ReNcell CX (cell line): ENCODE data around the genes KIF7 and TTLL13.

DNA sequence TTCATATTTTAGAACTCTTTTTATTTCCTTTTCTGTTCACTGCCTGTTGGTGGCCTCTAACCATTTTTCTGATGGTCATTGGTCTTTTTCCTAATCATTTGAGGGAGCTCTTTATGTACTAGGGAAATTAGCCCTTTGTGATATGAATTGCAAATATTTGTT, 45.2 kb downstream of the ABHD2 start:
- PRO-cap = no peak

- PRO-cap = bidirectional peak, plus-strand start at chr15:89335071, minus-strand start at chr15:89334818
These were observed 659 bp upstream of the POLG start for GRCh38 chr15:89334946-89336019.

DNA sequence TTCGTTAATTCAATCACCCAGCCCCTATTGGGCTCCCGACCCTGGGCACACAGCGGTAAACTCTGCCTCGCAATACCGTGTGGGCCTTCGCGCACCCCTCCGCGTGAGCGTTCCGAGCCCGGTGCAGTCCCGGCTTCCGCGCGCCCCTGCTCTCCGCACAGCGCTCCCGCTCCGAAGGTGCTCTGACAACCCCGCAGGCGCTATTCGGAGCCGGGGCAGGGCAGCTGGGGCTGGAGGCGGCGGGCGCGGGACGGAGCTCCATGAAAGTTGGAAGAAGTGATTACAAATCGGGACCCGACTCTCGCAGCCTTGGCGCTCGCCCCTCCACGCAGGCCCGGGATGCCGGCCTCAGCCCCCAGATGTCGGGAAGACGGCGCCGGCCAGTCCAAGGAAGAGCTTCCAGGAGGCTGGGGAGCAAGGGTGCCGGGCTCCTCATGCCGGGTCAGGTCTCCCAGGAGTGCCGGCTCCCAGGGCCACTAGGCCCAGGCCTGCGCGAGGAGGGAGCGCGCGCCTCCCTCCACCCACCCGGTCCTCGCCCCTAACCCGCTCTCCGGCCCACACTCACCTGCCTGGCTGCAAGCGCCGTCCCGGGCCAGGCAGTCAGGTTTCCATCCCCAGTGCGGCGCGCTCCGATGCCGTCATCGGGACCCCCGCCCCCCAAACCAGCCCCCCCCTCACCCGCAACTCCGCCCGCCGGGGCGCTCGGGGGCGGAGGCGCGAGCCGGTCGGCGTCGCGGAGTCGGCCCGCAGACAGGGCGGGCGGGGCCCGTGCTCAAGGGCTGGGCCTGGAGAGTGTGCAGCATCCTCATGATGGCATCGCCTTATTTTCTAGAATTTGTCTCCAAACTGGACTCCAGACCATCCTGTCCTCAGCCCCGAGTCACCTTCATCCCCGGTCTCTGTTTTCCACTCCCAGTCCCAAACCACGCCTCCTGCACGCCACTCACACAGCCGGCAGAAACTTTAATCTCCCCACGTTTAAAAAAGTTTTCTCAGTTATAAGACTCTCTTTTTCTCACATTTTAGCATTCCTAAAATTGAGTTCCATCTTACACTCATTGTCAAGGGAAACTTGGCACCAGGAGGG, at the start of gene KIF7:
KIF7 (minus strand) TSS at position 634 of the 1,087 bp plus-strand sequence.
- PRO-cap = bidirectional peak, plus-strand start at position 209 of the sequence, minus-strand start at position 173 of the sequence; bidirectional peak, plus-strand start at position 755 of the sequence, minus-strand start at position 628 of the sequence

DNA sequence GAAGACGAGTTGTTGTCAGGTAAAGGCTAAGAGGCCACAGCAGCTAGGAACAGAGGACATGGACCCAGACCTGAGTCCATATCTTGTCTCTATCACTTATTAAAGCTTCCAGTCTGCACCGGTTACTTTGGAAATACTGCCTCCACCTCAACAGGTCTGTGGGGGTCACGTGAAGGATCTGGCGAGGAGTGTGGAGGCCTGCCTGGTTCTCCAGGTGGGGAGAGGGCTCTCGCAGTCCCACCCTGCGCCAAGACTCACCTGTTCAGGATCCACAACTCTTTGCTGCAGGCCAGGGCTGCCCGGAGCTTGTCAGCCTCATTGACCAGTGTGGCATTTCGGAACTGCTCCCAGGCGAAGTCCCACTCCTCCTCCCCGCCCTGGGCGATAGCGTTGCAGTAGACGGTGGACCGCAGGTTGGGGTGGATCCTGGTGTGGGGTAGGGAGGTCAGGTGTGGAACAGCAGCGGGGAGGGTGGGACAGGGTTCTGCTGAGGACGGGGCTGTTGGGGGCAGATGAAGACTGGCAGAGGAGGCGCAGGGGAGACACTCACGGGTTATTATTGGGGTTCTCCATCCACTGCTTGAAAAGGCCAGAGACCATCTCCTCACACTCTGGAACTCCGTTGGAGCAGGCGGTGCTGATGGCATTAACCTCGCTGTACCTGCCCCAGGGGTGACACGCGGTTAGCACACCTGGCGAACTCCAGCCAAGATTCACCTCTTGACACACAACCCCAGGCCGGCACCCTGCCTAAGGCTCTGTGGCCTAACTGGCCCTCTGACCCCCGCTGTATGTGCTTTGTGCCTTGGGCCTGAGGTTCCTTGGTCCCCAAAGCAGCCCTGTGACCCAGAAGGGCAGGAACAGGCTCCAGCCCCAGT, 16.0 kb downstream of the MESP2 start:
- PRO-cap = no peak

- PRO-cap = no peak
These were observed 14.9 kb downstream of the ANPEP start for GRCh38 chr15:89799399-89800525.

DNA sequence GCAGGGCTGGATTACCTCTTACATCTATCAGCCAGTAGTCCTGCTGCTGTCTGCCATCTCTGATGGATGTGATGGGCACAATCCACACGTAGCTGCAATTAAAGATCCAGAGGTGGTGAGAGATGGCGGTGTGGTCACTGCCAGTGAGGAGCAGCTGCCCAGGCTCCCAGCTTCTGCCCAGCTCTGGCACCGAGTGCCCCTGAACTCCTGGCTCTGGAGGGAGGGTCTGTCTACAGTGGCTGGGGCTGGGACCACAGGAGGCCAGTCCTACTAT, 13.6 kb downstream of the ANPEP start:
- PRO-cap = no peak

DNA sequence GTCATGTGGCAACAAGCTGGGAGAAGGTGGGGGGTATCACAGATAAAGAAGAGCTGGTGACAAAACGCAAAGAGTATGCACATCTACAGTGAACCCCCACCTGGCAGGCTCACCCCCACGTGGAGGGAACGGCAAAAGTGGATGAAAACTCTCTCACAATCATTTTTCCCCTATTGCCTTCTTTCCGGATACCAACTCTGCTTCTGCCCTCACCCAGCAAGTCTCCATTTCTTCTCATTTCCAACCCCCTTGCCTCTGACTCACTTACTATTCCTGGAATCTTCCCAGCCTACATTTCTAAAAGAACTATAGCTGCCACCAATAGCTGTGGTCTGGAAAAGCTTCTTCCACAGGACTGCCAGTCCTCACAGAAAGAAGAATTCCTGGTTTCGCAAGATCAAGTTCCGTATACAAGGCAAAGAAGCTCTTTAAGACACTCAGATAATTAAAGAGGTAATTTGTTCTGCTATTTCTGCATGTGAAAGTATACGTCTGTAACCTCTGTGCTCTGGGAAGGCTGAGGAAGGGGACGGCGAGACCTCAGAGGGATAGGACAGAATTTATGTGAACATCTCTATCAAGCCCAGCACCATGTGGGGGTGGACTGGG, 21.9 kb upstream of the ANPEP start:
- PRO-cap = no peak

DNA sequence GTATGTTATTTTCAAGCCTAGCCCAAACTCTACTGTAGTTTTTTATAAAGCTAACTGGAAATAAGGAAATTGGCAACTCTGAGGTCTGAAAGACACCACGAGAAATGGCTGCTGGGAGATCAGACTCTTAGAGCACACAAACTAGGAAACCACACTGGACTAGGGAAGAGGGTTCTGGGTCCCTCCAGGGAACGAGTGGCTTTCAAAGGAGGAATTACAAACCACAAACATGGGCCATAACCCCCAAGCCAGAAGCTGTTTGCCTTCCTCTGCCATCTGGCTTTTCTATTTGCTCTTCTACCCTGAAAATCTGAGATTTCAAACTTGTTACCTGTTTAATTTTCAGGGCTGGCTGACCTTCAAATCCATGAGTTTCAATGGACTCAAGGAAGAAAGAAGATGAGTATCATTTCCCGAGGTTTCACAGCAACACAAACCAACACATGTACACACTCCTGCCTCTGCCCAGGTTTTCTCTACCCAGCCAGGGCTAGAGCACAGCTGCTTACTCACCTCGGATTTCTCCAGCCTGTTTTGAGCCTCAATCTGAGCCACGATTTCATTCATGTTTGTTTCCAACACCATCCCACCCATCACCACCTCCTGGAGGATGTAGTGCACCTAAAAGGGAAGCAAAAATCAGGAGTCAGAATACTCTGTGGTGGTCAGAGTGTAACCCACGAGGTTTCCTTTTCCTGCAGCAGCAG, 22.6 kb upstream of the ANPEP start:
- PRO-cap = no peak

DNA sequence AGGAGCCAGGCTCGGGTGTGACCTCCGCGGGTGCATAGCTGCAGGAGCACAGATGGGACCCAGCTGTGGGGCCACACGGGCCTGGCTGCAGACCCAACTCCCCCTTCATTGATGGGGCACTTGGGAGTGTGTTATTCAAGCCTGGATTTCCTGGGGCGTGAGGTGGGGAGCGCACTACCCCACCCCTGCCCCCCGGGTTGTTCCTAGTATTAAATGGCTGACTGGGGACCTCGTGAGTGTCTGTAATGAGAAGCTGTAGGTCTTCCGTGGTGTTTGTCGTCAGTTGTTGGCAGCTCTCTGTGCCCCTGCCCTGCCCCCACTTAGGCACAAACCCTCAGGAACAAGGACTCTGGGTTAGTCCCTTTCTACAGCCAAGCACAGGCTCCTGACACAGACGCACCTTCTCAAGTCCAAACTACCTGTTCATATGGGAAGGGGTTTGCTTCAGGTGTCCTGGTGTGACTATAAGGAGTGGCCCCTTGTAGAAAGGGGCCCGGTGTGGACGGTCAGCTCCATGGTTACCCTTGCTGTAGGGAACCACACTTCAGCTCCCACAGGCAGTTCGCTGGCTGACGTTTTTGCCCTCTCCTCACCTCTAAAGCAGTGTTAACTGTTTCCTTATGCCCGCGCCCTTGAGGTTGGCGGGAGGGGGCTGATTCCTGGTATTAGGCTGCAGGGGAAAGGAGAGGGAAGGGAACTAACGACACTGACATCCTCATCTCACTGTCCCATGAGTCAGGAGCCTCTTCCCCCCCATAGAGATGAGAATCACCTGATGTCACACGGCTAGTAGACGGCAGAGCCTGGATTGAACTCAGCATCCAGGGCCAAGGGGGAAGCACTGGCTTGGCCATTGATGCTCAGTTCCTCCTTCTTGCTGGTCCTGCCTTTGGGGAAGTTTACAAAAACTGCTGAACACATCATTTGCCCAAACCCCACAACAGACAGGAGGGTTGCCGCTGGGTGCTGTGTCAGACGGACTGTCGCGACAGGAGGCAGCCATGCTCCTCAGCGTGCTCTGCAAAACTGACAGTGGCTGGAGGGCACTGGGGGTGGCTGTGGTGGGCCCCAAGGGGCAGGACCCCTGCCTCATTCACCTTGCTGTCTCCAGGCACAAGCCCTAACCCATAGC, 38.7 kb downstream of the IDH2 start:
- PRO-cap = no peak

- PRO-cap = no peak
These were observed 34.2 kb downstream of the IDH2 start for GRCh38 chr15:90067825-90068634.

DNA sequence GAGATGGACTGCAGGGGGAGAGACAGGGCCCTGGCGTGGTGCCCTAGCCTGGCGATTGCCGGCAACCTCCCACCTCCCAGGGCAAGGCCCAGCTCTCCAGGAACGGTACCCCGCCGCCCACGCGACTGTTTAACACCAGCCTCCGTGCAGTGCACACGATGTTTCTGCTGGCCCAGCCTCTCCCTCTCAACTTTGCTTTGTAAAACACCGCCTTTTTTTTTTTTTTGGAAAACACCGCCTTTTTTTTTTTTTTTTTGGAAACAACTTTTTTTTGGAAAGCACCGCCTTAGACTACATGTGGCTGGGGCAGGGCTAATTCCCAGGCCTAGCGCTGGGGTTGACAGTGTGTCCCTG, 14.7 kb downstream of the IDH2 start:
- PRO-cap = no peak

DNA sequence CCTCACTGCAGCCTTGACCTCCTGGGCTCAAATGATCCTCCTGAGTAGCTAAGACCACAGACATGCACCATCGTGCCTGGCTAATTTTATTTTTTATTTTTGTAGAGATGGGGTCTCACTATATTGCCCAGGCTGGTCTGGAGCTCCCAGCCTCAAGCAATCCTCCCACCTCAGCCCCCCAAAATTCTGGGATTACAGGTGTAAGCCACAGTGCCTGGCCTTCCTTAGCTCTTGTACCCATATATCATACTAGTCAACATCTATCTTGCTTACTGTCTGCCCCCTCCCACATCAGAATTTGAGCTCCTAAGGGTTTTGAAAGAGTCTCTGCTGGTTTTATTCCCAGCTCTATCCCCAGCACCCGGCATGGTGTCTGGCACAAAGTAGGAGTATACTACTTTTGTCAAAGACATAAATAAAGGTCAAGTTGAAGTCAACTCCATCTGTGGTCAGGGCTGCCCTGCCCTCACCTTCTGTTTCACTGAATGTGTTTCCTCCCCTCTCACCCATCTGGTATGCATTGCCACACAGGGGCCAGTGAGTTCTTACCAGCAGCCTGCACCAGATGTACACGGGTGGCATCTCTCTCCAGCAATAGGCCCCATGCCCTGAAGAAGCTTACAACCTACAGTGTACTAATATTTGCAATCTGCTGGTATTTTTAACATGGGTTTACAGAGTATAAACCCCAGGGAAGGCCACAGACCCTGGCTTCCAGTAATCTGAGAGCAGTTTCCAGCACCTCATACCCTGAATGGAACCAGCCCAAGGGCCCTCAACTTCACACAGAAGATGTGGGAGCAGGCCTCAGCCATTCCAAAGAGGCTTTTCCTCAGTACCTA, 2.5 kb downstream of the IDH2 start:
- PRO-cap = no peak

GRCh38 chr15:90249291-90249905, at the start of gene TTLL13:
TTLL13 (plus strand) TSS chr15:90249556.
- PRO-cap = bidirectional peak, plus-strand start at chr15:90249582, minus-strand start at chr15:90249381

DNA sequence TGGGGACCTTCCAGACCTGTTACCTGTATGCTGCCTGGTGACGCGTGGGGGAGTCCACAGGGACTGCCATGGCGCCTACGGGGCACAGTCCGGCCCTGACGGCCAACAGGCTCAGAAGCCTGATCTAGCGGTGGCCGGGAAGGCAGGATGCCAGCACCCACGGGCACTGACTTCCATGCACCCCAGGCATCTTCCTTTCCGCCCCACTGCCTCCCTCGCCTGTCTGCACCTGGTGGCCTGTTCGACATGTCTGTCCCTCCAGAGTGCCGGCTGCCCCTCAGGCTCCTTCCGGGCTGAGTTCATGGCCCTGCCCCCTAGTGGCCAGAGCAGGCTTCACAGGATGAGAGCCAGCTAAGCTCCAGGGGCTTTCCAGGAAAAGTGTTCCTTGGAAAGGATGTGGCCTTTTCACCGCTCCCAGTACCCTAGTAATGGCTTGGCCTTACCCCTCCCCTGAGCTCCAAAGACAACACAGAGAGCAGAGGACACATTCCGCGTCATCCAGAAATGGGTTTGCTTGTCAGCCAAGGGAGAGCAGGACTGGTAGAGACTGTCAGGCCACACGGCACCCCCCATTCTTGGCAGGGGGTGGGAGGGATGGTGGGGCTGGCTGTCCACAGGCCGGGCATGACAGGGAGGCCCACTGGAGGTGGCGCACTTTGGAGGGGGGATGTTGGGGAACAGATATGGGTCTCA, 35.7 kb downstream of the NGRN start:
- PRO-cap = unidirectional peak, minus-strand start at position 259 of the sequence

DNA sequence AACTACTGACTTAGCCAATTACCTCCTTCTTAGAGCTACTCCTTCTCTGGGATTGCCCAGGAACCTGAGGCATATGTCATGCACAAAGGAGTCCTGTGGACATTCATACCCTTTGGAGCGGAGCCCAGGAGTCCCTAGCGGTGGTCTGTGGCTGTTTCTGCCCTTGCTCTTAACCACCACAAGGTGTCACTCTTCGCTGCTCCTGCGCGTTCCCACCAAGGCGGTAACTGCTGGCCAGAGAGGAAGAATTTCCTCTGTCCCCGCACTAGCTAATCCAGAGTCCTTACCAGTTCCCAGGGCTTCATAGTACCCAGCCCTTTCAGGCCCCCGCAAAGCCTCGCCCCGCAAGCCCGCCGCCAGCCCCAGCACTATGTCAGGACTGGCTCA, 32.1 kb upstream of the ZNF774 start:
- PRO-cap = no peak

GRCh38 chr15:90425723-90425950, 37.6 kb downstream of the IQGAP1 start:
- PRO-cap = no peak

- PRO-cap = no peak
These were observed 28.7 kb upstream of the CRTC3 start for GRCh38 chr15:90500761-90501710.

- PRO-cap = no peak
These were observed 10.1 kb downstream of the CRTC3 start for GRCh38 chr15:90539675-90540420.

GRCh38 chr15:90561650-90562295, 32.0 kb downstream of the CRTC3 start:
- PRO-cap = no peak

GRCh38 chr15:90650027-90650672, 67.0 kb upstream of the BLM start:
- PRO-cap = no peak